Thoracic aorta endothelial cell (primary cell): ENCODE measurements around the gene FAM163B.

DNA sequence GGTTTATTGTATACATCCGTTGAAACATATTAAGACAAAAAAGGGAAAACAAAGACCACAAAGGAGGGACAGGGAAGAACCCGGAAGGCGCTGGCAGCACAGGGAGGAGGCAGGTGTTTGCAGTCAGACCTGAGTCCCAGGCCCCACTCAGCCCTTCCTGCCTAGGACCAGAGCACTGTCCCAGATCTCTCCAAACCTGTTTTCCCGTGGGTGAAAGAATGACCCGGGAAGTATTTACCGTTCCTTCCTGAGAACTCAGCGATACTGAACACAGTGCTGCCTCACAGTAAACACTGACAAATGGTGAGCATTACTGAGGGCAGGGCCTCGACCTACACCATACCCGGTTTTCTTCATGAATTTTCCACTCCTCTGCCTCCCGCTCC lies 62.2 kb downstream of the SURF6 start:
- CAGE, long polyA plus RNA: no peak

GRCh38 chr9:133360504-133361243 lies 4.3 kb downstream of the SURF2 start:
- CAGE, long polyA plus RNA: no peak

DNA sequence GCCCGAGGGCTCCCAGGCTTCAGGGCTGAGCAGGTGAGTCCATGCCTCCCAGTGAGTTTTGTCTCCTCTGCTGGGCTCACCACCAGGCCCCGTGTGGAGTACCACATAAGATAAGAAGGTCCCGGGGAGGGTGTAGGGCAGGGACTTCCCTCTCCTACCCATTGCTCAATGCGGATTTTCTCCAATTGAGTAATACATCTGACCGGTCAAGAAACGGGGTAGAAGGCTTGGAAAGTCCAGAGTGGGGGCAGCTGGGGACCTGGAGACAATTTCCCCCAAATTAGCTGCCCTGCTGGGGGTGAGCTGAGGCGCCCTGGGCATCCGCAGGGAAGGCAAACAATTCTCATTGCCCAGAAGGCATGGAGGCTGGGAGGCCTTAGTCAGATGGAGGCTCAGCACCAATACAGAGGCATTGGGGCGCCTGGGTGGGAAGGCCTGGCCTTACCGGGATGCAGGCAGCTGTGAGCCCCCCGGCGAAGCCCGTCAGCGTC lies 2.3 kb downstream of the SLC2A6 start:
- CAGE, long polyA plus RNA: no peak

DNA sequence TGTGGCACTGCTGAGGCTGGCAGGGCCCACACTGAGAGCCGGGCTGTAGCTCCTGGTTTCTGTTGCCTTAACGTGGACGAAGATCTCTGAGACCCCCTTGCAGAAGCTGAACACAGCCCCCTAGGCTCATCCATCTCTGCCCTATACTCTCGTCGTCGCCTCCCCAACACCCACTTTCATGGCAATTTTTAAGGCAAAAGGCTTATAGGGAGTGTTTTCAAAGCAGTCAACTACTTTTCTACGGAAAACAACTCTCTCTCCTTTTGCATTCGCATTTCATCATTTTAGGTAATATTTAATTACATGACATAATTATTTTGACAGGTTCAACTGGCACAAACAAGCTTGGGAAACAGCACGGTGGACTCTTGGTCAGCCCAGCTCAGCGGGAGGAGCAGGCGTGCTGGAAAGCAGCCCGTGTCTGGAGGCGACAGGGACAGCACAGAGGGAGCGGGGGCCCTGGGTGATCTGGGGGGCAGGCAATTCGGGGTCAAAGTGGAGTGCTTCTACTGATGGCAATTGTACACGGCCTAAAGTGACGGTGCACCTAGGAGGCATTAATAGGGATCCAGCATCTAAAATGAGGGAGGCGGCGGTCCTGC lies 3.7 kb downstream of the MYMK start:
- CAGE, long polyA plus RNA: no peak

DNA sequence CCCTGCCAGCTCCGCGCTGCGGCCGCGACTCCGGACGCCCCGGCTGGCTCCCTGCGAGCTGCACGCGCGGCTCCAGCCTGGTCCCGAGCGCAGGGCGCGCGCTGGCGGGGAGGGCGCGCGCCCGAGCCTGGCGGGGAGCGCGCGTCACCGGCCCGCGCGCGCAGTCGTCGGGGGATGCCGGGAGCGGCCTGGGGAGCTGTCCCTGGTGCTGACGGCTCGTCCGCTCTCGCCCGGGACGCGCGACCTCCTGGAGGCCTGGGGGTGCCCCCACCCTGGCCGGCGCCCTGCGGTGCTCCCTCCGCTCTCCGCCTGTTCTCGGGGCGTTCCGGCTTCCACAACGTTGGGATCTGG lies at the start of gene FAM163B:
Gene FAM163B (minus strand): TSS at position 103 of the 351 bp plus-strand sequence.
- CAGE, long polyA plus RNA: no peak

- CAGE, long polyA plus RNA: no peak
These were observed 34.6 kb downstream of the SARDH start for GRCh38 chr9:133703450-133704061.

DNA sequence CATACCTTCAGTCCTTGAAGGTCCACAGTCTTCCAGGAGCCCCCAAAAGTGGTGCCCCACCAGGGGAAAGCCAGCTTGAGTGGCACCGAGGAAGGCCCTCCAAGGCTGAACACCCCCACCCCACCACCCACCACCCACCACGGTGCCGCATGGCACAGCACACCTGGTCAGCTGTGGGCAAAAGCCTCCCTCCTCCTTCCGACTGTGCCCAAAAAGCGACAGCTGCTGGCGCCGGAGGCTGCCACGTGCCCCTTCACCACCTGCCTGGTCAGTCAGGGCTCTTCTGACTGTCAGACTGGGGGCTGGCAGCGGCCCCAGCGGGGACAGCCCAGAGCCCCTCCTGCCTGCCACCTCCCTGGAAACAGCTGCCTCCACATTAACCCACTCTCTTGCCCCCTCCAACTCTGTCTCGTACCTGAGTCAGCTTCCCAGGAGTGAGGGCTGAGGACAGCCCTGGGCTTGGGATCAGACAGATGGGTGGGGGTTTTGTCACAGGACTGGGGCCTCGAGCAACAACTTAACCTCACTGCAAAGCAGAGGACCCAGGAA lies 648 bp downstream of the SARDH start:
- CAGE, long polyA plus RNA: no peak

GRCh38 chr9:133842208-133842641 lies 104.1 kb upstream of the SARDH start:
- CAGE, long polyA plus RNA: no peak

DNA sequence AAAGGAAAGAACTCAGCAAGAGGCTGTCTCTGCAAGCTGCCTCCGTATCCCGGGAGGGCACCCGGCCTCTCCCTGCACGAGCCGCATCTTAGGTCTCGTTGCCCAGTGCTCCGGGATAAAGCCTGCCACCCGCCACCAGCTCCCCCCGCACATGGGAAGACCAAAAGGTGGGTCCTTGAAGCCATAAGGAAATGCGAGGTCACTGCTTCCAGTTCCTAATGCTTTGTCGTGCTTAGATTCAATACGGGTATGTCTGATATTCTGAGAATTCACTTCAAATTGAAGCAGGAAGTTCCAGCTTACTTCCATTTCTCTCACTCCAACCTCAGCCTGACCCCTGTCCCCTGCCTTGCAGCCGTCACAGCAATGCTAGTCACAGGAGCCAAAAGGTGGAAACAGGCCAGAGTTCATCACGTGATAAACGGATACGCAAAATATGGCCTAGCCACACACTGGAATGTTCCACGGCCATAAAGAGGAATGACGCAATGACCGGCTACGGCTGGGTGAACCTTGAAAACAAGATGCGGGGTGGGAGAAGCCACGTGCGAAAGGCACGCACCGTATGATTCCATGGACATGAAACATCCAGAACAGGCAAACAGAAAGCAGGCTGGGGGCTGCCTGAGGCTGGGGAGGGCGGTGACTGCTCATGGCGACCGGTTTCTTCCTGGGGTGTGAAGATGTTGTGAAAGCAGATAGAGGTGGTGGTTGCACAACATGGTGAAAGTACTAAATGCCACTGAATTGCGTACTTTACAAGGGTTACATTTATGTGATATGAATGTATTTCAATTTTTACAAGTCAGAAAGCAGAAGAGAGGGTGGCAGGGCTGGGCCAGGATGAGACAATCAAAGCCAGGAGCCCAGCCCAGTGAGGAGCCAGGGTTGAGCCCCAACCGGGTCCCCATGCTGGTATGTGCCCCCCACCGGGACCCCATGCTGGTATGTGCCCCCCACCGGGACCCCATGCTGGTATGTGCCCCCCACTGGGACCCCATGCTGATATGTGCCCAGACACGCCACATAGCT lies 117.7 kb upstream of the SARDH start:
- CAGE, long polyA plus RNA: no peak

DNA sequence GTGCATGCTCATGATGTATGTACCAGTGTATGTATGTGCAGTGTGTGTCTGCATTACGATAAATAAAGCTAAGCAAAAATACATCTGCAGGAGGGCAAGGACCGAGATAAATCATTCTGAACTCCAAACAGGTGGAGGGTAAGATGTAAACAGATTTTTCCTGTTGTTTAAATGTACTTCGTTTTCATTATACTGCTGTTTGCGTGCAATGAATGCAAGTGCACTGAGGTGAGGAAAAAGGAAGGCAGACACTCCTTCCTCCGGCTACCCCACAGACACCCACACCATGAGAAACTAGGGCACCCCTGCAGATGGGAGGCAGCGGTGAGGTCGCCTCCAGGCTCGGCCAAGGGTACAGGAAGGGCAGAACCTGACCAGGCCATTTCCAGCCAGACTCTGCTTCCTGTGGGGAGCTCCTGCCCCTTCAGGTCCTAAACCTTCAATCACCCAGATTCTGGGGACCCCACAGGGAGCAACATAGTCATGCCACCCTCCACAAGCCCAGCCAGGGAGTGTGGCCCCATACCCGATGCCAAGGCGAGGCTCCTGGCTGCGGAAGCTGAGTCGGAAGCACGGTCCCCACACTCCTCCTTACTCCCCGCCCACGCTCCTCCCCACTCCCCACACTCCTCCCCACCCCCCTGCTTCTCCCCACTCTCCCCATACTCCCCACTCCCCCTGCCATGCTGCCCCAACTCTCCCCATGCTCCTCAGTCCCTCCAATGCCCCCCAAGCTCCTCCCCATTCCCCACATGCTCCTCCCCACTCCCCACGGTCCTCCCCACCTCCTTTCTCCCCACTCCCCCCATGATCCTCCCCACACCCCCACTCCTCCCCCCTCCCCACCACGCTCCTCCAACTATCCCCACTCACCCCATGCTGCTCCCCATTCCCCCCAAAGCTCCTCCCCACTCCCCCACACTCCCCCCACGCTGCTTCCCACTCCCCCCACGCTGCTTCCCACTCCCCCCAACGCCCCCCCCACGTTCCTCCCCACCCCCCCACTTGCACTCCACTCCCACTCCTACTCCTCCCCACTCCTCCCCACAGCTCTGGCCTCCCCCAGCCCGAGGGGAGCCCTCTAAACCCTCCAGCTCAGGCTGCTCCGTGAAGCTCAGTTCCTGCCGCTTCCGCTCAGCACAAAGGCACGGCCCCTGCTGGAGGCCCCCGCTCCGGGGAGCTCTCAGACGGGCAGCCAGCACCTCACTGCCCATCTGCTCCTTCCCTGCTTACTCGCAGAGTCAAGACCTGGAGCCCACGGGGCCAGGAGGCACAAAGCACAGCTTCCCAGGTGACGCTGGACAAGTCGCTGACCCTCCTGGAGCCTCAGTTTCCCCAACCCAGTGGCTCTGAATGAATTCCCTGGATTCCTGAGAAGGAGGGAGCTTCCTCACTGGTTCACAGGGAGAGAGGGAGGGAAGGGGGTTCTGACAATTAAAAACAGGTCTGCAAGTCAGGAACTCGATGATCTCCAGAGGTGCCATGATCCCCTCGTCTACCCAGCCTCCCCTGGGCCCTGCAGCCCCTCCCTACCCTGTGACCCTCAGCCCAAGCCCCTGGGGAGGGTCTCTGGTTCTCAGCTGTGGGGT lies 36.7 kb downstream of the VAV2 start:
- CAGE, long polyA plus RNA: no peak

DNA sequence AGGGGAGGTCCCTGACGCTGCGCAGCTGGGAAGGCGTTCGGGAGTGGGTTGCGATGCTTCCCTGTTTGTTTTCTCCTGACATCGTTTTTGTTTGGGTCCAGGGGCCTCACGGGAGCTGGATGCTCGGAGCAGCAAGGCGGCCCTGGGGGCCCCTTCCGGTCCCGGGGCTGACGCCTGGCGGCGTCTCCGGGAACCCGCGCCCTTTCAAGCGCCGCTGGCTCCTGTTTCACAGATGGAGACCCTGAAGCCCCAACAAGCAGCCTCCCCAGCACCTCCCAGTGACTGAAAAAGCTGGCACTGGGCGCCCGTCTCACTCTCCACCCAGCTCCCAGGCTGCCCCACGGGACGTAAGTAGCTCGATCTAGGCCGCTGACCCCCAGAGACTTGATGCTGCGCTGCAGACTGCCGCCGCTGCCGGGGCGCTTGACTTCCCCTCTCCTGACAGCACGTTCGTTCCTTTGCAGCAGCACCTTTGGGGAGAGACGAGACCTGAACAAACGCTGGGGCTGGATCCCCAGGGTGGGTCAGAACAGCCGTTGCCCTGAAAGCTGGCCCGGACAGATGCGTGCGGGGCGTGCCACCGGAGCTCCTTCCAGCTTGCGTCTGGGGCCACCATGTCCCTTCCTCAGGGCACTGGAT lies 582 bp downstream of the BRD3OS start:
- CAGE, long polyA plus RNA: no peak

GRCh38 chr9:134158528-134159676 lies 23.0 kb downstream of the WDR5 start:
- CAGE, long polyA plus RNA: no peak

- CAGE, long polyA plus RNA: no peak
These were observed 41.1 kb downstream of the WDR5 start for GRCh38 chr9:134176739-134177567.

DNA sequence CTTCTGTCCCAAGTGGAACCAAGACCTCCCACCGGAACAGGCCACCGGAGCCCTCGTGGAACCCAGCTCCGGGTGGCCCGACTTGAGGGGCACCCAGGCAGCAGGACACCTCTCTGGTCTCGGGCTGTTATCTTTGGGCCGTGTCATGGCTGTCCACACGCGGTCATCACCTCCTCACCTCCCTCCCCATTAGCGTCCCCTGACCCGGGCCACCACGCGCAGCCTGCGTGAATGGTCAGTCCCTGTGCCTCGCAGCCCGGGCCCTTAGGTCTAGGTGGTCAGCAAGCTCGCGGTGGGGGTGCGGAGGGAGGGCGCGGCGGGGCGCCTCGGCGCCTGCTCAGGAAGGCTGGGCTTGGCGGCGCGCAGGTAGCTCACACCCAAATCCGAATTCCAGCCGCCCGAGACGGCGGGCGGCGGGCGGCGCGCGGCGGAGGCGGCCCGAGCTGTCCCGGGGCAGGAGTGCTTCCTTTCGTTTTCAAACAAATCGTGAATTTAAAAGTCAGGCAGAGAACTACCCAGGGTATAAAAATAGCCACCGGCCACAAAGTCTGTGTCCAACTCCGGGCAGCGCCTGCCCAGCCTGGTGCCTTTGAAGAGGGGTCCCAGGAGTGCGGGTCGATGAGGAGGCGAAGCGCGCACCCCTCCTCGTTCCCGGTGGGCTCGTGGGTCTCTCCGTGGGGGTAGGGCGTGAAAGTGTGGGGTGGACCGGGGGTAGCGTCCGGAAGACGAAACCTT lies 1.0 kb upstream of the RXRA start:
- CAGE, long polyA plus RNA: no peak

DNA sequence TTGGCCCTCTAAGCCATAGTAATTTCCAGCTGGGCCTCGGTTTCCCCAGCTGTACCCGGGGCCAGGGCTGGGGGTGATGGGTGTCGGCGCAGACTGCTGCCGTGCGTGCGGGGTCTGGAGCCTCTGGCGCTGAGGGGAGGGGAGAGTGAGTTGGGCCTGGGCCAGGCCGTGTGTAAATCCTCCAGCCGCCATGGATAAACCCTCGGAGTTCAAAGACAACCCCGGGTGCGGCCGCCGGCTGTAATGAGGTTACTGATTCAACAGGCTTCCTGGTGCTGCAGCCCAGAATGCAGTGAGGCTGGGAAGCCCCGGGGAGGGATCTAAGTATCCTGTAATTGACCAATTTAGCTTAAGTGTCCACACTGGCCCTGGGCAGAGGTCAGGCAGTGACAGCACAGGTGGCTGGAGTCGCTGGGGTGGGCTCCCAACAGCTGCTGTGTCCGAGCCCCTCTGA lies 7.2 kb downstream of the RXRA start:
- CAGE, long polyA plus RNA: no peak

DNA sequence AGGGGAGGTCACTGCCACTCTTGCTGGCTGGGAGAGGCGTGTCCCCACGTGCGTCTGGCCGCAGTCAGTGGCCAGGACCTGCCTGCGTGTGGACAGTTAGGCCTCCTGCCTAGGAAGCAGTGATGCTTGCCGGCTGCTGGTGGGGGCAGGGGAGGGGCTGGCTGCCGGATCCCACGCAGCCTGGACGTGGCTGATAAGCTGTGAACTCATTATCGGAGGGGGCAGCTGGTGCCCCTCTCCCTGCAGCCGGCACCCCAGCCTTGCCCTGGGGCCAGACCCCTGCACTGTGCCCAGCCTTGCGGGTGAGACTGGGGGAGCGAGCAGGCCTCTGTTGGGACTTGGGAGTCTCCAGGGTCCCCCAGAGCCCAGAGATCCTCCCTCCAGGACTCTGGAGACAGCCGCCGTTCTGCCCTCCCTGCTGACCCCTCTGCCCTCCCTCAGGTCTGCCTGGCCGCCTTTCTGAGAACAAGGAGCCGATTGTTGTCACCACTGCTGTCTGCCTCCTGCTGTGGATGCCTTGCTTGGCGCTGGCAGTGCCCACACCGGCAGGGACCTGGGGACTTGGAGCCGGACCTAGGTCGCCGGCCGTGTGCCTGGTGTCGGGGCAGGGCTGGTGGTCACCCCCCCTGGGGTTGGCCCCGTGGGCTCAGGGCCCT lies 12.4 kb downstream of the RXRA start:
- CAGE, long polyA plus RNA: no peak

GRCh38 chr9:134353471-134353965 lies 27.3 kb downstream of the RXRA start:
- CAGE, long polyA plus RNA: no peak

DNA sequence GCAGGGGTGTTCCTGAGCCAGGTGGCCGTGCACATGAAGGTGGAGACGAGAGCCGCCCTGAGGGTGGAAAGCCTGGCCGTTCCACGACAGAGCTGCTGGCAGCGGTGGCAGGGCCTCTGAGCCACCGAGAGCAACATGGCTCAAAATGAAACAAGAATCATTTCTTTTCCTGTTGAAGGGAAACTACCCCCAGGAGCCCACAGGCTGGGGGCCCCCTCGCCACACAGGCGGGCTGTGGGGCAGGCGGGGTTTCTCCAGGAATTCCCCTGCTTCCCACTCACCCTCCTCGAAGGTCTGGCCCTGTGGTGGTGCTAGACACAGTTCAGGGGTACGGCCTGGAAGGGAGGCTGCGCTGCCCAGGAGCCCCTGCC lies 65.0 kb downstream of the RXRA start:
- CAGE, long polyA plus RNA: no peak

DNA sequence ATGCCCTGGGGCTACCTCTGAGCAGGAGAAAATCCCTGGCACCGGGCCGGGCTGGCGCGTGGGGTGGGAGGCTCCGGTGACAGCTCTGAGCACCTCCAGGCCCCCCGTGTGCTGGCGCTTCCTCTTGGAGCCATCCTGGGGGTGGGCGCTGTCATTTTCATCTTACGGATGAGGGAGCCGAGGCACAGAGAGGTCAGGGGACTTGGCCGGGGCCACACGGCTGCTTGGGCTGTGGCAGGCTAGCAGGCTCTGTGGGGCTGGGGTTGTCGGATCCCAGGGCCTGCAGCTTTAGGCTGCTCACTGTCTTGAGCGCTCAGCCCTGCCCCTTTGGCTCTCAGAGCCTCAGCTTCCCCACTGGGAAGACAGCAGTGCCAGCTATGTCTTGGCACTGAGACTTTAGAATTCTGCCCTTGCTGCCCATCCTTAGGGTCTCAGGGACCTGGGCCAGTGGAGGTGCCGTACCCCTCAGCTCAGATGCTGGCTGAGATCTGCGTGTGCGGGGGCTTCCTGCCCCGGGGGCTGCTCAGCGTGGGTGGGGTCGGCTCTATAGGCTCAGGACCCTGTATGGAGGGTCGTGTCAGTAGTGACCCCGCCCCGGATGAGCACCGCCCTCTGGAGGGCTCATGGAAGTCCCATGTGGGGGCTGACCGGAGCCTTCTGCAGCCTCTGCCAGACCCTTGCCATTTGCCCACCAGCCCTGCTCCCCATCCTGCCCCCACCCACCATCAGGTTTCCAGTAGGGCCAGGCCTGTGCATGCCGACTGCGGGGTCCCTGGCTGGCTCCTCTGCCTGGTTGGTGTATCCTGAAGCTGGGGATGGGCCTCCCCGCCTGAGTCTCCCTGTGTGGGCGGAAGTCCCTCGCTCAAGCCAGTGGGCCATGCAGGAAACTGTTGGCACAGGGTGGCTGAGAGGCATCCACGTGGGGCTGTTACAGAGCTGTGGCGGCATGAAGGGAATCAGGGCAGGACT lies 88.3 kb downstream of the RXRA start:
- CAGE, long polyA plus RNA: no peak

DNA sequence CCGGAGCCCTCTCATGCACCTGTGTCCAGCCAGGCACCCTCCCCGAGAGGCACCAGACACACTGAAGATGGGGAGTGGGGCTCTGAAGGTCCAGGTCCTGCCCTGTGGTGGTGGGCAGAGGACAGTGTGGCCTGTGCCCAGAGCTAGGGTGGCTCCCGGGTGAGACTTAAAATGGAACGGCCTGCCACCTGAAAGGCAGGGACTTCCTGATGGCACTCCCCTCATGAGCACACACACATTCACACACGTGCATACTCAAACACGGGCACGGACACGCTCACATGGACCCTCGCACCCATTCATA lies 114.8 kb downstream of the RXRA start:
- CAGE, long polyA plus RNA: no peak